Metastatic Breast Carcinoma in the Ovary (tissue), 3 donors: ENCODE measurements around the gene TARS3.

DNA sequence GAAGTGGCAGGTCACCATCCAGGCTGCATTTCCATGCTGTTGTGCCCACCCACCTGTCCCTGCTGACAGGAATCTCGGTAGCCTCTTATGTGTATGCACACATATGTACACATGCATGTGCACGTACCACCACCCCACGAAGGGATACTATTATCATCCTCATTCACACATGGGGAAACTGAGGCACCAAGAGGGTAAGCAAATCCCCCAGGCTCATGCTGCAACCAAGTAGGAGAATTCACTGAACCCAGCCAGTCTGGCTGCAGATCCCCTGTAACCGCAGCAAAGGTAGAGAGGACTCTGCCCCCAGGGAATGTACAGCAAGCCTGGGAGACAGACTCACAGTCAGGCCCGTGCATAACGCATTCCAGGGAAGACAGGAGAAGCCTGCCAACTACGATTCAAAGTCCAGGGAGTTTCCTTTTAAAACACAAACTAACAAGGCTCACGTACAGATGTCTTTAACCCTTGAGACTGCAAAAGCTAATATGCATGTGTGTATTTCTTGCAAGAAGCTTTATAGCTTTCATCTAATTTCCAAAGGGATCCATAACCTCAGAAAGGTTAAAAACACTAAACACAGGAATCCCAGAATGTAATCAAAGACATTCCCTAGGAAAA lies 129.7 kb downstream of the ADAMTS17 start:
- PRO-cap, 3 experiments: no peak in any of the 3 experiments

DNA sequence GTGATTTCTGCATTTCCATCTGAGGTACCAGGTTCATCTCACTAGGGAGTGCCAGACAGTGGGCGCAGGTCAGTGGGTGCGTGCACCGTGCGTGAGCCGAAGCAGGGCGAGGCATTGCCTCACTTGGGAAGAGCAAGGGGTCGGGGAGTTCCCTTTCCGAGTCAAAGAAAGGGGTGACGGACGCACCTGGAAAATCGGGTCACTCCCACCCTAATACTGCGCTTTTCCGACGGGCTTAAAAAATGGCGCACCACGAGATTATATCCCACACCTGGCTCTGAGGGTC lies 75.3 kb upstream of the ADAMTS17 start:
- PRO-cap, 3 experiments: no peak in any of the 3 experiments

DNA sequence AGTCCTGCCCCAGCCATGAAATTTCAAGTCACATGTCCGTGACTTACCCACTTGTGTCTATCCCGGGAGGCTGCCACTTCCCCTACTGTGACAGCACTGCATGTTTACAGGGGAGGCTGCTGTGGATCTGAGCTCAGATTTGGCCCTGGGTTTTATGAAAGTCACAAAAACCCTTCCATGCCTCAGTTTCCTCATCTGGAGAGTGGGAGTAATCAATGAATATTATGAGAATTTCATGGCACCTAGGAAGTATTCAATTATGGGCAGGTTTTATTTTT lies 17.8 kb upstream of the LRRK1 start:
- PRO-cap, 3 experiments: peak in 1 of 3 experiments; most common plus-strand start position 76 of the sequence (in 1)

DNA sequence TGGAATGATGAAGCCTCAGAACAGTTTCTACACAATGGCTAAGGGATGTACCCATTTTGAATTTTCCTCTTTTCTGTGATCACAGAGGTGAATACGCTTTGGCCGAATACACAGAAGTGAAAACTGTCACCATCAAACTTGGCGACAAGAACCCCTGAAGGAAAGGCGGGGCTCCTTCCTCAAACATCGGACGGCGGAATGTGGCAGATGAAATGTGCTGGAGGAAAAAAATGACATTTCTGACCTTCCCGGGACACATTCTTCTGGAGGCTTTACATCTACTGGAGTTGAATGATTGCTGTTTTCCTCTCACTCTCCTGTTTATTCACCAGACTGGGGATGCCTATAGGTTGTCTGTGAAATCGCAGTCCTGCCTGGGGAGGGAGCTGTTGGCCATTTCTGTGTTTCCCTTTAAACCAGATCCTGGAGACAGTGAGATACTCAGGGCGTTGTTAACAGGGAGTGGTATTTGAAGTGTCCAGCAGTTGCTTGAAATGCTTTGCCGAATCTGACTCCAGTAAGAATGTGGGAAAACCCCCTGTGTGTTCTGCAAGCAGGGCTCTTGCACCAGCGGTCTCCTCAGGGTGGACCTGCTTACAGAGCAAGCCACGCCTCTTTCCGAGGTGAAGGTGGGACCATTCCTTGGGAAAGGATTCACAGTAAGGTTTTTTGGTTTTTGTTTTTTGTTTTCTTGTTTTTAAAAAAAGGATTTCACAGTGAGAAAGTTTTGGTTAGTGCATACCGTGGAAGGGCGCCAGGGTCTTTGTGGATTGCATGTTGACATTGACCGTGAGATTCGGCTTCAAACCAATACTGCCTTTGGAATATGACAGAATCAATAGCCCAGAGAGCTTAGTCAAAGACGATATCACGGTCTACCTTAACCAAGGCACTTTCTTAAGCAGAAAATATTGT lies 4.3 kb upstream of the LRRK1 start:
- PRO-cap, 3 experiments: no peak in any of the 3 experiments

DNA sequence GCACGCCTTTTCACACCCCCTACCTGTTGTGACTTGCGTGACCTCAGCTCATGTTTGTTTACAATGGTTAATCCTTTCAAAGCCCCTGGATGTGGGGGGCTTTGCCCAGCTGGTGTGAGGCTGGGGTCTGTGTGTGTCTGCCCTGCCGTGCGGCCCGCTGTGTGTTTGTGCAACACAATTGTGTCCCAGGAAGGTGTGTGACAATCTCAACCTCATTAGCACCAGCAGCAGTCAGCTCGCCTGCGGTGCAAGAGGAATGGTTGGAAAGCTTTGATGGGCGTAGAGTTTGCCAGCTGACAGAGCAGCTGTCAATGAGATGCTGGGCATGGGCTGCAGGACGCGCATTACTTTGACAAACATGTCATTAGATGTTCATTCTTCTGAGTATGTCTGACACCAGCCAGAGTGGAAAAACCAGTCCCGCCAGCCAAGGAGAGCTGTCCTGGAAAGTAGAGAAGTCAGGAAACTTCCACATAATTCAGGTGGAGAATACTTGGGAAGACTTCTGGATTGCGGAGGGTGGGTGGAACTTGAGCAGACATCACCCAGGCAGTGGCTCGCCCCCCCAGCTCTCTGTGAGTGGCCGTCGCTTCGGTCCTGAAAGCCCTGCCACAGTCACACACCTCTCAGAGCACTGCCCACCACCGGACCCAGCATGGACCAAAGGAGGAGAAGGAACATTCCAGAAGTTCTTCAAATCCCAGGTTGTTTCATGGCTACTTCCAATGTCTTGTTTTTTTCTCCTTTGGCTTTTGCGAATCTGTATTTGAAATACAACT lies 9.7 kb downstream of the LRRK1 start:
- PRO-cap, 3 experiments: peak in 2 of 3 experiments; most common plus-strand start position 375 of the sequence (in 1); most common minus-strand start position 360 of the sequence (in 1)

DNA sequence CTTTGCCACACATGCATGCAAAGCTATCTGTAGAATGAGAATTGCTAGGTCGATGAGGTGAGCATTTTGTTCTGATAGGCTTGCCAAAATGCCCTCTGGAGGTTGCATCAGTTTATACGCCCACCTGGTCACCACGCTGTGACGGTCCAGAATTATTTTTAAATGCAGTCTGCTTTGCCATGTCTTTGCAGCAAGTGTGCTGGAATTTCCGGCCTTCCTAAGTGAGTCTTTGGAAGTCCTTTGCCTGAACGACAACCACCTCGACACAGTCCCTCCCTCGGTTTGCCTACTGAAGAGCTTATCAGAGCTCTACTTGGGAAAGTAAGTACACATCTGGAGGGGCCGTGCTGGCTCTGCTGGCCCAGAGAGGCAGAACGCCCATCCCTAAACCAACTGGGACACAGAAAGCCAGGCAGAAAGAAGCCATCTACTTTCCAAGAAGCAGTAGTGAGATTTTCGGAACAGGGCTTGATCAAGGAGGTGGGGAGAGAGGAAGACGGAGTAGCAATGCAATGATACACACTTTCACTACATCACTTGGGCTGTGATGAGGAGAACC lies 101.8 kb downstream of the LRRK1 start:
- PRO-cap, 3 experiments: no peak in any of the 3 experiments

GRCh38 chr15:101184014-101184331 lies 67.9 kb downstream of the CHSY1 start:
- PRO-cap, 3 experiments: no peak in any of the 3 experiments

DNA sequence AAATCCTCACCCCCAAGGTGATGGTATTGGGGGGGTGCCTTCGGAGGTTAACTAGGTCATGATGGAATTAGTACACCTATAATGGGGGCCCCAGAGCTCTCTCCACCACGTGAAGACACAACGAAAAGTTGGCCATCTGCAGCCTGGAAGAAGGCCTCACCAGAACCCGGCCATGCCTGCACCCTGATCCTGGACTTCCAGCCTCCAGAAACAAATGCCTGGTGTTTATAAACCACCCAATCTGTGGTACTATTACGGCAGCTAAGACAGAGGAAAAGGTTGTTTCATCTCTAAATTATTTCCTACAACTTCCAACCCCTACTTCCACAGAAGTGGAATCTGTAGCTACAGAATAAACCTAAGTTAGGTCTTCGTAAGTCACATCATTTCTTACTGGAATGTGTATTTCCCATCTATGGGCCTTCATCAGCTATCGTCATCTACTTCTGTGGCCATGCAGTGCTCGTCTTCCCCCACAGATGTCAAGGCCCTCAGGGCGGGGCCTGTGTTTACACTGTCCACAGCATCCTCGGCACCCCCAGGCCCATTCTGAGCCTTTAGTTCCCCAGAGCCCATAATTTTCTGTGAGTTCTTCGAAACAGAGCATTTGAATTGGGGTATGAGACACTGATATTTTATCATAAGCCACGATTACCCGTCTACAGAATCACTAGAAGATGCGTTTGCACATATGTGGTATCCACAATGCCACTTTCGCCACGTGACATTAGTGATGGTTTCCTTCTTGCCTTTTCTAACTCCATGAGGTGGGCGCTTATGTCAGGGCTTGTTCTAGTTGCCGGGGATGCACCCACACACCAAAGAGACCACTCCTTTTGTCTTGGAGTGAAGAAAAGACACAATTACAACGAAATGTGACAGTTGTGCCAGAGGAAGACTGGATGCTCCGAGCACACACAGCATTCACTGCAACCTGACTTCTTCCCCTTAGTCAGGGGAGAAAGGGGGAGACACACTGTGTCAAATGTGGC lies 8.8 kb downstream of the SELENOS start:
- PRO-cap, 3 experiments: no peak in any of the 3 experiments

GRCh38 chr15:101274850-101275113 lies 2.5 kb downstream of the SELENOS start:
- PRO-cap, 3 experiments: no peak in any of the 3 experiments

DNA sequence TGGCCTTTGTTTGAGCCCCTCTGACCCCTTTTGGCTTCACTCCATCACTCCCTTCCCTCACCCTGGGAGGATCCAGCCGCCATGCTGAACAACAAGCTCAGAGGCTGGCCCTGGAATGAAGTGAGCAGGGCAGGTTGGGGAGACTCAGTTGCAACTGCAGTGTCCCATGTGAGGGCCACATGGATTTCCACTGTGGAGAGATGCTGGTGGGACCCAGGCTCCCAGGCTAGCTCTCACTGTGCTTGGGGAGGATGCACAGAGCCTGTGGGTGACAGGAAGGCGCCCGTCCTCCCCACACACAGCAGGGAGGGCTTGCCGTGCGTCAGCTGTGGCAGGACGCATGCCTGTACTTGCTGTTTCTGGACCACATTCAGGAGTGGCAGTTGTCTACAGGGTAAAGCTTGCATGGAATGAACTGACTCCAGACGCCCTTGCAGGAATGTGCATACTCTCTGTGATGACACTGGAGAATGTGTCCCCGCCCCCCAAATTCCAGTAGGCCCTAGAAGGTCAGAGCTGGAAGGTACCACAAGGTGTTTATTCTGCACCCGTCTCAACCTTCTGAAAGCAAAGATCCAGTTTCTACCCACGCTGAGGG lies 63.8 kb upstream of the SNRPA1 start:
- PRO-cap, 3 experiments: no peak in any of the 3 experiments

DNA sequence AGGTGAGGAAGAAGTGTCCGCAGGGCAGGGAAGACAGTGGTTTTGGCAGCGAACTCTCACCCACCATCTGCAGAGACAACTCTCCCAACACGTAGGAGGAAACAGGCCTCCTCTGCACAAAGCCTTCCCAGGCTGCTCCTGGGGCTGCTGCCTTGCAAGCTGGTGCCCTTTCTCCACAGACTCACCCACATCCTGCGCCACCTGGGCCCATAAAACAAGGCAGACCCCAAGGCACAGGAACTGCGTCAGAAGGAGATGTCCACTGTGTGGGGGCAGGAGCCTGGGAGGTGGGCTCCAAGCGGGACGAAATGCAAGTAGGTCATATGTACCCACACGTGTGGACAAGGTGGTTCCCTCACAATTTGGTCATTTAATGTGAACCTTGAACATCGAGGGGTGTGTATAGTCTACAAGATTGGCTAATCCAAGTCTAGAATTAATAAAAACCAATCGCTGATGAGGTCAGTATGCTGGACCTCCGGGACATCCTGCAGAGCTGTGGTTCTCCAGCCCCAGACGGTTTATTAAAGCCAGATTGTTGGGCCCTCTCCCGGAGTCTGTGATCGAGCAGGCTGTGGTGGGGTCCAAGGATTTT lies 25.4 kb downstream of the PCSK6 start:
- PRO-cap, 3 experiments: no peak in any of the 3 experiments

DNA sequence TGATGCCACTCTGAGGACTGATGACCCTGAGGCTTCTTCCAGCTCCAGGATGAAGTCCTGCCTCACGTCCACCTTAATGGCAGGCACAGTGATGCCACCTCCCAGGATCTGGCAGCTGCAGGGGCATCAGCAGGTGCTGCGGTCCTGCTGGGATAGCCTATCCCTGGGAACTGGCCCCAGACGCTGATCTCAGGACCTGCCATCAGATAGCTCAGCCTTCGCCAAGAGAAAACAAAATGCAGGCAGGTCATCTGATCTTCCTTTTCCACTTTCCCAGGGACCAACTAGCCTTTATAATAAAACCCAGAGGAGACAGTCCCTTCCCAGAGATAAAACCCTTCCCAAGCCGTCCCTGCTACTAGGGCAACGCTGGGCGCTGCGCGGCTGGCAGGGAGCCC lies 42.2 kb downstream of the TM2D3 start:
- PRO-cap, 3 experiments: no peak in any of the 3 experiments

DNA sequence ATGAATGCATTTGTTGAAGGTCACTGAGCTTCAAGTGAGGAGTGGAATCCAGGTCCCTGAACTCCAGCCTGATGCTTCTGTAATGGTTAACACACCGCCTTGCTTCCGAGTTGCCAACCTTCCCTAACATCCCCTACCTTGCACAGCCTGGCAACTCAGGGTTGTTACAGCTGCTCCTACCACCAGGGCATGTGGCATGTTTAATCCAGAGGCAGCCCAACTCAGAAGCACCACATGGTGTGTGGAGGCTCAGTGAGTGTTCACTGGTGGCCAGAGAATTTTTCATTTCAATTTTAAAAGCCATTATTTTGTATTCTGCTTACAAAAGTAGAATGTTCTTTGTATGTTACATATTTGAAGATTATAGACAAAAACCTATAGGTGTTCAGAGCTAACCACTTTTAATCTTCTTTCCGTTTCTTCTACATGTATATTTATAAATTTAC lies 4.9 kb downstream of the TM2D3 start:
- PRO-cap, 3 experiments: no peak in any of the 3 experiments

DNA sequence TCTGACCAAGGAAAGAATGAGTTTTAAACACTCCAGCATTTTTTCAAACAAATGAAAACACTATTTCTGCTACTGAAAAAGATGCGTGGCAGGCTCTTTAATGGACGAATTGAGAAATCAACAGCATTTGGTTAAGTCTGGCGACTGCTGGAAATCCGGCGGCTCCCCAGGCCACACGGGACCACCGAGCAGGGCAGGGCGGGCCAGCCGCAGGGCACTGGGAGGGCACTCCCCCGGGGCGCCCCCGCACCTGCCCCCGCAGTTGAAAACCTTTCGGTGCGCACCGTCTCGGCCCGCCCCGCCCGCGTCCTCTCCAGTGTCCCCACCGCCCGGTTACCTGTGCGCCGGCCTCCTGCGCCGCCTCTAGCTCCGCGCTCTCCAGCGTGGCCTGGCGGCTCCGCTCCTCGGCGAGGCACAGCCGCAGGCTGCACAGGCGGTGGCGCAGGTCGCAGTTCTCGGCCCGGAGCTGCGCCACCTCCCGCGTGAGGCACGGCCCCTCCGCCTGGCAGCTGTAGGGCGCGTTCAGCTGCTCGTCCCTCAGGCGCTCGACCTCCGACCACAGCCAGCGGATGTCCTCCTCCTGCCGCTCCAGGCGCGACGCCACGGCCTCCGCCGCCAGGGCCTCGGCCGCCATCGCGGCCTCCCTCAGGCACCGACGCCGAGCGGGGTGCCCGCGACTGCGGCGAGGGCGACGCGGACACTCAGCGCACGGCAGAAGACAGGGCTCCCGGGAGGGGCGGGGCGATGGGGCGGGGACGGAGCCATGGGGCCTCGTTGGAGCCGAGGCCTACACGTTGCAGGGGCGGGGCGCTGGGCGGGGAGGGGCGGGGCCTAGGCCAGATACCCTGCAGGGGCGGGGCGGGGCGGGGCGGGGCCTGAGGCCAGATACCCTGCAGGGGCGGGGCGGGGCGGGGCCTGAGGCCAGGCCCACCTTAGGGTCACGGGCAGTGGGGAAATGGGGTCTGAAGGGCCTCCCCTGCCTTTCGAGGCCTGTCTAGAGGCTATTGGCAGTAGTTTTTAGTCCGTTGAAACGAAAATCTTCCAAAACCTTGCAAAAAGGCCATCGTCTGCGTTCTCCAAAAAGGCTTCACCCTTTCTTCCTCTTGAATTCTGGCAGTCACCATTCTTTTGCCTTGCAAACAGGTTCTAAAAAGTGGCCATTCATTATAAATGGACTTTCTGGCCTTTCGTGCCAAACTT lies at the start of gene TARS3:
Gene TARS3, minus strand, starts transcription at position 720 of the 1,200 bp plus-strand sequence.
- PRO-cap, 3 experiments: peak in 3 of 3 experiments; most common minus-strand start position 681 of the sequence (in 3)